ENCODE data around the genes HBA2 and HAGHL.

DNA sequence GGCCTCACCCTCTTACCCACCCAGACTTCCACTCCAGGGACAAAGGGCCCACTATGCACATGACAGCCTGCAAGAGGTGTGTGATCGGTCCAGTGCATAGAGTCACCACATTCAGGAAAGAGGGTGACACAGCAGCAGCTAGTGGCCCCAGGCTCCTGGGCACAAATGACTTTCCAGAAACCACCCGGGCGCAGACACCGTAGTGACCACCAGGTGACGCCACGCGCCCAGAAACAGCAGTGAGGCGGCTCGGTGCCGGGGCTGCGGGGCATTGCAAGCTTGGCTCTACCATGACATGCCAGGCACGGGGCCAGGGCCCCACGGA is 6.8 kb downstream of the RHBDF1 start:
- RRBS: 9% methylated on average over 9 of the region's 13 CpGs

DNA sequence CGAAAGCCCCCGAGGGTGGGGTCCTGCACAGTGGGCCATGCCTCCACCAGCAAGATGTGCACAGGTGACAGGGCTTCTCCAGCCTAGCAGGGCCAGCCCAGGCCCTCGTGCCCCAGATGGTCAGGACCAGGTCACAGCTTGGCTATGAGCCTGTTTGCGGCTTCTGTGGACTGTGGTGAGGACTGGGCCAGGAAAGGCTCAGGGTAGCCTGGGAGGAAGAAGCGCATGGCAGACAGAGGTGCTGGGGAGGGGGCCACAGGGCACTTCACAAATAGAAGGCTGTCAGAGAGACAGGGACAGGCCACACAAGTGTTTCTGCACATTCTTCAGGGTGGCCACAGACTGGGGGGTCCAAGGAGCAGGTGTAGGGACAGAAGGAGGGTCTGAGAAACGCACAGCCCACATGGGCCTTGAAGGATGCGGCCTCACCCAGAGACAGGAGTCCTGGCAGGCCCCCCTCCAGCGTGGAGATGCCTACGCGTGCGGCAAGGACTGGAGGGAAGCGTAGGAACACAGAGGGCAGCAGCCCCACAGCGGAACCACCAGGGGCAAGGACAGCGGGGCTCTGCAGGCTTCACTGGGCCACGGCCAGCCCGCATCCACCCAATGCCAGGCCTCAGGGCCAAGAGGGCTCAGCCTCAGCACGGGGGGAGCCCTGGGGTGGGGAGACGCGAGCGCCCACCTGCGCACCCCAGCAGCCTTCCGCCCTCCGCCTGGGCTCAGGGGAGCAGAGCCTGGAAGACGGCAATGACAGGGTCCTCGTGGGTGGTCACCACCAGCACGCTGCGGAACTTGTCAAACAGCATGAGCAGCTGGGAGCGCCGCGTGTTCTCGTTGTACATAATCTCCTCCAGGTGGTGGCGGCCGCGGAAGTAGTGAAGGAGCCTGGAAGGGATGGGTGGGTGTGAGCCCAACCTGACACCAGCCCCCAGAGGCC is 8.2 kb downstream of the MPG start:
- RRBS: no CpG with 5 or more reads among the region's 34 CpGs

- RRBS: no CpG with 5 or more reads among the region's 7 CpGs
Observed at GRCh38 chr16:96678-97089, 18.7 kb downstream of the MPG start.

GRCh38 chr16:172630-173045 is at the start of gene HBA2:
HBA2 (plus strand) TSS chr16:172876.
- RRBS: no CpG with 5 or more reads among the region's 47 CpGs

- RRBS: no CpG with 5 or more reads among the region's 35 CpGs
Observed at GRCh38 chr16:185942-186307, 5.7 kb downstream of the HBQ1 start.

GRCh38 chr16:273985-274632 is 1.6 kb downstream of the RGS11 start:
- RRBS: 86% methylated on average over 1 of the region's 18 CpGs

GRCh38 chr16:284959-285497 is 2.1 kb downstream of the PDIA2 start:
- RRBS: 96% methylated on average over 4 of the region's 25 CpGs

DNA sequence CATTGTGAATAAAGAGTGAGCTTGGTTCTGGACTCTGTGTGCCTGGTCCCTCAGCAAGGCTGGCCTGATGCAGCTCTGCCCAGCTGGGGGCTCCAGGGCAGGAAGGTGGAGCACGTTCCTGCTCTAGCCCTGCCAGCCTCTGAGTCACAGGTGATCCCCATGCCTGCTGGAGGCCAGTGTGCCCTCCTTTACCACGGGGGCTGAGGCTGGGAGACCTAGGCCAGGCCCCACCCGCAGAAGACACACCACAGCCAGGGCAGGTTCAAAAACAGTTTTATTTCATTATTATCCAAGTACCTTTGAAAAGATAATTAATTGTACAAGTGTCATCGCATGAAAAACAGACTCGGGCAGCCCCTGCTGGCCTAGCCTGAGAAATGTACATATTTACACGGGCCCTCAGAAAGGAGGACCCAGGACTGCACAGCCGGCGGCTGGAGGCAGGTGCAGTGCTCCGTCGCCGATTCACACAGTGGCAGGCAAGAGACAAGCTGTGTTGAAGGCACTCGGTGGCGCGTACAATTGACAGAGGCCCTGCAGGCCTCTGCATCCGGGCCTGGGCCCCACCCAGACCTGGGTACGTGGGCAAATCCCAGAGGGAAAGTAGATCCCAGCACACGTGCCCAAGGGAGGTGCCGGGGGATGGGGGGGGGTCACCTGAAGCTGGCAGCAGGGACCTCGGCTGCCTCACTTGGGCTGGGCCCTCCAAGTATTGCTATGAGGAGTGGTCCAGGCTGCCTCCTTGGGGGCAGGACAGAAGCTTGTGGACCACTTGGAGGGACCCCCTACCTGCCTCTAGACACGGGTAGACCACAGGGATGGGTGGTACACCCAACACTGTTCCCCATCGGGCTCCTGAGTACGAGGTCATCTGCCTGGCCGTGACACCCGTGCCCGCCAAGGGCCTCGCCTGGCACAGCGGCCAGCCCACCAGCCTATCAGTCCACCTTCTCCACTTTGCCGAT is 4.5 kb downstream of the PDIA2 start:
- RRBS: 82% methylated on average over 4 of the region's 28 CpGs

GRCh38 chr16:345998-347276 is 6.1 kb downstream of the AXIN1 start:
- RRBS: no CpG with 5 or more reads among the region's 43 CpGs

DNA sequence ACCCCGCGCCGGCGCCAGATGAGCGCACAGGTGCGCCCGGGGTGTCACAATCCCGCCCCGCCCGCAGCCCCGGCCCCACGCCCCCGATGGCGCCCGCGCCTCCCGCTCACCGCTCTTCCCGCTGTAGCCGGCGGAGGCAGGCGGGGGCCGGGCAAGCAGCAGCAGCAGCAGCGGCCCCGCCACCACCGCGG is 292 bp downstream of the PGAP6 start:
- RRBS: 2% methylated on average over 15 of the region's 27 CpGs

GRCh38 chr16:477325-477848 is 50.1 kb upstream of the CAPN15 start:
- RRBS: no CpG with 5 or more reads among the region's 12 CpGs

GRCh38 chr16:520792-521363 is 6.6 kb upstream of the CAPN15 start:
- RRBS: 94% methylated on average over 5 of the region's 19 CpGs

DNA sequence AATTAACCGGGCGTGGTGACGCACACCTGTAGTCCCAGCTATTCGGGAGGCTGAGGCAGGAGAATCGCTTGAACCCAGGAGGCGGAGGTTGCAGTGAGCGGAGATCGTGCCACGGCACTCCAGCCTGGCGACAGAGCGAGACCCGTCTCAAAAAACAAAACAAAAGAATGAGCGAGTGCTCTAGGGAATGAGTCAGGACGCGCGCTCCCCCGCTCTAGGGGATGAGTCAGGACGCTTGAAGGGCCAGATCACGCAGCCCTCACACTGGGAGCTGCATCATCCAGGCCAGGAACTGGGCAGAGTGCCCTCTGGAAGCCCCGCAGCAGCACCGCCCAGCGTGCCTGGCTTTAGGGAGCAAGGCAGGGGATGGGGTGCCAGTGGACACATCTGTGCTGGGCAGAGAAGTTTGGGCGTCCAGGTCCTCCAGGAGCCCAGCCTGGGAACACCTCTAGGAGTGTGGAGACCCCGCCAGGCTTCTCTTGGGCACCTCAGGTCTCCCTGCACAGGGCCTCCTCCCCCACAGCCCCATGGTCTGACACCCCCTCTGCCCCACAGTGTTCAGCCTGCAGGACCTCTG is 3.9 kb upstream of the WFIKKN1 start:
- RRBS: no CpG with 5 or more reads among the region's 24 CpGs

DNA sequence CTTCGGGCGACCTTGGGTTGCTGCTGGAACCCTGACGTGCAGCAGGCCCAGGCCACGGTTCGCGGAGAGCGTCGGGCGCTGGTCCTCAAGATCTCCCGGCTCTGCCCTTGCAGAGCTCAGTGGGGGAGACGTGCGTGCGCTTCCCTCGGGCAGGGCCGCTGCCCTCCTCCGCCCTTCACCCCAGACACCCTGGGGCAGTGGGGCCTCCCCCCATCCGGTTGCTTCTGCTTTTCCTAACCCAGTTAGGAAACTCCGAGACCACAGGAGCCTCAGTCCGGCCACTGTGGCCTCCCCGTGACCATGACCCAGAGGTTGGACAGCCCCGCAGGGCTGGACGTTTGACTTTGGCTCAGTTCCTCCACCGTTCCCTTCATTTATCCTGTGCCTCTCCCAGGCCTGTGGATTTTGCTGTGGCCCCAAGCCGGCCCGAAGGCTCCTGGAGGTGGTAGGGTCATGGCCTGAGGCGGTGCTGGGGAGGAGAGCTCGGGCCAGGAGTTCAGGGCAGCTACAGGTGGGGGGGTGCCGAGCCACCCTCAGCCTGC is 973 bp downstream of the MCRIP2 start:
- RRBS: 36% methylated on average over 2 of the region's 28 CpGs

DNA sequence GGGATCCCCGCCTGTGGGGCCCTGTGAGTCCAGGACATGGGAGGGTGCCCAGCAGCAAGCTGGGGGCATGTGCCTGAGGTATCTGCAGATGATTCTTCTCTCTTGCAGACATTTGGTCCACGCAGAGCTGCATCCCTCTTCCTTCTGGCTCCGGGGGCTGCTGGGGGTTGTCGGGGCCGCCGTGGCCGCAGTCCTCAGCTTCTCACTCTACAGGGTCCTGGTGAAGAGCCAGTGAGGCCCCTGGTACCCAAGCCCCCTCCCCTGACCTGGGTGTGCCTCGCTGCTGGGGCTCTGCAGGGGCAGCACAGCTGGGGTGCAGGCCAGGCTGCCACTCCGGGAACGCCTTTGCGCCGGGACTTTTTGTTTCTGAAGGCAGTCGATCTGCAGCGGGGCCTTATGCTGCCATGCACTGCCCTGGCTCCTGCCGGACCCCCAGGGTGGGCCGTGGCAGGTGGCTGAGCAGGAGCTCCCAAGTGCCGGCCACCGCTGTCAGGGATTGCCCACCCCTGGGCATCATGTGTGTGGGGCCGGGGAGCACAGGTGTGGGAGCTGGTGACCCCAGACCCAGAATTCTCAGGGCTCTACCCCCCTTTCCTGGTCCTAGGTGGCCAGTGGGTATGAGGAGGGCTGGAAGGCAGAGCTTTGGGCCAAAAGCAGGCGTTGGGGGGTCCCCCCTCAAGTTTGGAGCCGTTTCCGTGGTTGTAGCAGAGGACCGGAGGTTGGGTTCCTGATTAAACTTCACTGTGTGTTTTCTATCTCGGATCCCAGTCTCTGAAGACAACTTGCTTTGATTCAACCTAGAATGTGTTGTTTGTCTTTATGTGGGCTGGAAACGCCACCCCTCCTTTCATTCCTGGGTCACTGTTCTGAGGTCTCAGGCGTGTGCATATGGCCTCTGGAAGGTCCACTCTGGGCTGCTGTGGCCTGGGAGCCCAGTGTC is 1.8 kb upstream of the RHBDL1 start:
- RRBS: 81% methylated on average over 6 of the region's 26 CpGs

GRCh38 chr16:704473-705344 is 892 bp downstream of the FBXL16 start:
- RRBS: 12% methylated on average over 26 of the region's 48 CpGs

DNA sequence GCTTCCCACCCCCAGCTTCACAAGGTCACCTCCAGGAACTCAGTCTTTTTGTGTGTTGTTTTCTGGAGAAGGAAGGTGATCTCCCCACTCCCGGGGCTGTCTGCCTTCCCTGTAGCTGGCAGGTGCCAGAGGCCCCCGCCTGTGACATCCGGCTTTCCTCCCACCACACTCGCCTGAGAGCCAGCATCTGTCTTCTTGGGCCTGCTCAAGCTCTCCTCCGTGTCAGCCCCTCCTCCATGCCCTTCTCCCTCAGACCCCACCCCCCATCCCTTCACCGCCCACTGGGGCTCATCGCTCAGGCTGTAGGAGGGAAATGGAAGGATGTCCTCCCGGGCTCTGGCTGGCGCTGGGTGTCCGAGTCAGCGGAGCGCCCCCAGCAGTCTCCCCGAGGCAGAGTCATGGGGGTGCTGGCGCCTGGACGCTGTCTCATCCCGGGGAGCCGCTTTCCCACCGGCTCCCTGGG is 624 bp upstream of the ANTKMT start:
- RRBS: 2% methylated on average over 11 of the region's 18 CpGs

DNA sequence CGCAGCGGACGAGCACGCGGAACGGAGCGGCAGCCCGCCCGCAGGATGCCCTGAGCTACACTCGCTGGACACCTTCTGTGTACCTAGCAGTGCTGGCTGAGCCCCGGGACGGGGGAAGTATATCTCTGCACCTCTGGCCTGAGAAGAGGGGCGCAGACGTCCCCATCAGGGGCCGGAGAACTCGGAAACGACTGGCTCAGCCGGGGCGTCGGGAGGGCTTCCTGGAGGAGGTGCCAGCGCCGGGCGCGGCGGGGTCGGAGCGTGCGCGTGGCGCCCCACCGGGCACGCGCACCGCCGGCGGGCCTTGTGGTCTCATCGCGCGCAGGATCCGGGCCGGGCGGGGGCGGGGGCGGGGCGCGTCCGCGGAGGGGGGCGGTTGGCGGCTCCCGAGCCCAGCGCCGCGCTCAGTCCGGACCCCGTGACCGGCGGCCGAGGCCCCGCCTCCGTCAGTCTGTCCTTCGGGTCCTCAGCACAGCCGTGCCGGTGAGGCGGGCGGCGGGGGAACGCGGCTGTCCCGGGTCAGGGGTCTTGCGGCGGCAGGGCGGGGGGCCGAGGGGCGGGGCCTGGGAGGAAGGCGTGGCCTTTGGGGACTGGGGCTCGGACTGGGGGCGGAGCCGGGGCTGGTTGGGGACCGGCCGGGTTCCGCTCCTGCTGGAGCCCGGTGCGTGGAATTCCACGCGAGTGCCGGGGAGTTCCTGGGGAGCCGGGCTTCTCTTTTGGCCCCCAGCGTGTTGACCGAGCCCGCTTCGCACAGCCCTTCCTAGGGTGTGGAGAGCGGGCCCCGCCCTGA is at the start of gene HAGHL:
HAGHL (plus strand) TSS at position 449 of the 790 bp plus-strand sequence.
- RRBS: 2% methylated on average over 36 of the region's 94 CpGs

- RRBS: no CpG with 5 or more reads among the region's 25 CpGs
Observed at GRCh38 chr16:751761-752271, 8.7 kb upstream of the MSLN start.

DNA sequence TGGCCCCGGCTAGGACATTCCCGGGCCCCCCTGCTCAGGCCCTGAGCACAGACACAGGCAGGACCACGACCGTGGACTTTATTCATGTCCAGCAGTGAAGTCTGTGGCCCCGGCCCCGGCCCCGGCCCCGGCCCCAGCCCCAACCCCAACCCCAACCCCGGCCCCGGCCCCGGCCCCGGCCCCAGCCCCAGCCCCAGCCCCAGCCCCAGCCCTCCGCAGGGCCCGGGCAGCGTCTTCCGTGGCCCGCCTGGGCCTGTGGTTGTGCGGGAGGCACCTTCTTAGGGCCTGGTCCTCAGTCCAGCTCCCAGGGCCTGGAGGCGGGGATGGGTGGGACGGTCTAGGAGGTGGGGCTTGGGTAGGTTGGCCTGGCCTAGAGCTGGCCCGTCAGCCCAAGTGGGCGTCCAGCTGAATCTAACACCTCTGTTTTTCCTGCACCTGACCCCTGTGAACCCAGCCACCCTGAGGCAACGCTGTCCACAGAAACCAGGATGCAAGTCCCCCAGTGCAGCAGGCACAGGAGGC is 8.6 kb downstream of the MSLN start:
- RRBS: 86% methylated on average over 3 of the region's 23 CpGs

Data from iris pigment epithelial cell (primary cell).